Umbilical cord (tissue), 2 donors: ENCODE measurements around the genes BATF2 and SLC25A45.

DNA sequence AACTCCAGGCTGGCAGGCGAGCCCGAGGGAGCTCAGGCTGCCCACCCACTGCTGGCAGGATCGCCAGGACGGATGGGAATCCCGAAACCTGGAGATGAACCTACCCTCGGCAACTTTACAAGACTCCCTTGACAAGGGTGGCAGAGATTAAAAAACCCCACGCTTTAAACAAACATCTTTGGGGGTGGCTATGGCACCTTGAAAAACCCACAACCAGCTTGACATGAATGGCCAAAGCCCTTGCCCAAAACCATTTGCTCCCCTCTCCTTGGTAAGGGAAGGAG is 5.1 kb upstream of the PYGM start:
- RAMPAGE, long total RNA: no peak

DNA sequence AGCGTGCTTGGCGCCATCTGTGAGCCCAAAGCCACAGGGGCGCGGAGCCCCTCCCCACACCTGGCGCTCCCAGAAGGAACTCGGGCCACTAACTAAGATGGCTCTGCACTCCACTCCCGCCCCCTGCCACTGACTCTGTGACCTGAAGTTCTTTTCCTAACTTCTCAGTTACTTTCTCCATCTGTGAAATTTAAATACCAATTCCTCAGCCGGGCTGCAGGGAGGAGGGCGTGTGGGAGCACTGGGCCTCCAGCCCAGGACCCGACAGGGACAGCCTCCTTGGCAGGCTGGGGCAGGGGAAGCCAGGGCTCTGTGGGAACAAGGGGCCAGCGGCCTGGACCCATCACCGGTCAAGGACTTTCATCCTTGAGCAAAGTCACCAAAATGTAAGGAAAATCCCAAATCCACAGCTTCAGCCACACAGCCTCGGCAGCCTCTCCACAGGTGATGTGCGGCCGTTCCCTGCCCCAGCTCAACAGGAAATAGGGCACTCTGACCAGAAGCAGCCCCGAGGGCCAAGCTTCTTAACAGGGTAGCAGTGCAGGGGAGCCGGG is 14.7 kb downstream of the EHD1 start:
- RAMPAGE, long total RNA: no peak

DNA sequence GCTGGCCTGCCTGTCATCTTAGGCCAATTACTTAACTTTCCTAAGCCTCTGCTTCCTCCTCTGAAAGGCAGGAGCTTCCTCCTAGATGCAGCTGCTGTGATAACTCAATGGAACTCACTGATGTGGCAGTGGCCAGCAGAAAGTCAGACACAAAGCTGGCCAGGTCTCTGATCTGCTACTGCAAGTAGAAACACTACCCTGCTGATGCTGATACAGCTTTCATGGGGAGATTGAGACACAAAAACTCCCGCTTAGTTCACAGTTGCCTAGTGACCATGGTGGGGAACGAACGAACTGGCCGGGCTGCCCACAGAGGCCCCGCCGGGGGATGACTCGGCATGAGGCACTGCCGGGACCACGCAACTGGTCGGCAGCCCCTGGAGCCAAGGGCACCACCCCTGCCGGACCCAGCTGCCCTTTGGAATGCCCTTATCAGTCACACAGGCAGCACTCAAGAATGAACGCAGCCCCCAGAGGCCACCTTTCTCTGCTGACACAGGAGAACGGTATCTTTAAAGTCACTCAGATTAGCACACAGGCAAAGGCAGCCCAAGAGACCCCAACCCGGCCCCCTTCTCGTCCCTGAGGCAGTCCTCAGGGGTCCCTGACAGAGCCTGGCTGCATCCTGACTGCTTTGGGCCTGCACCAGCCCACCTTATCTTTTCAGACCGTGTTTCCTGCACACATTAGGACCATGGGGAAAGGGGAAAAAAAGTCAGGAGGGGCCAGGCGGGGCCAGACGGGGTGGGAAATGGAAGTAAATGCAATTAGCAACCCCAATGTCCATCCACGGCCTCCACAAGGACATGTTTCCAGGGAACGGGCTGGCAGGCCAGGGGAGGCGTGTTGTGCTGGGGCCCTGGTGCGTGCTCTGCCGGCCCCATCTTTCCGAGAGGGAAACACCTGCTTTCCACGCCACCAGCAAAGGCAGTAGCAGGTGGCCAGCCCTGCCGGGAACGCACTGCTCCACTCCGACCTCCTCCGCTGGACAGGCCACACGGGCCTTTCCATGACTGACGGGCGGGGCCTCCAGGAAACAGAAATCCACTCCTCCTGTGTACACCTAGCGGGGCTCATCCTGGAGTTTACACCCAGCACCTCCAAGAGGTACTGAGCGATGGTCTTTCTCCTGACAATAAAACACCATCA is 7.7 kb downstream of the EHD1 start:
- RAMPAGE, long total RNA: no peak

GRCh38 chr11:64893739-64894709 is 15.6 kb upstream of the EHD1 start:
- RAMPAGE, long total RNA: no peak

DNA sequence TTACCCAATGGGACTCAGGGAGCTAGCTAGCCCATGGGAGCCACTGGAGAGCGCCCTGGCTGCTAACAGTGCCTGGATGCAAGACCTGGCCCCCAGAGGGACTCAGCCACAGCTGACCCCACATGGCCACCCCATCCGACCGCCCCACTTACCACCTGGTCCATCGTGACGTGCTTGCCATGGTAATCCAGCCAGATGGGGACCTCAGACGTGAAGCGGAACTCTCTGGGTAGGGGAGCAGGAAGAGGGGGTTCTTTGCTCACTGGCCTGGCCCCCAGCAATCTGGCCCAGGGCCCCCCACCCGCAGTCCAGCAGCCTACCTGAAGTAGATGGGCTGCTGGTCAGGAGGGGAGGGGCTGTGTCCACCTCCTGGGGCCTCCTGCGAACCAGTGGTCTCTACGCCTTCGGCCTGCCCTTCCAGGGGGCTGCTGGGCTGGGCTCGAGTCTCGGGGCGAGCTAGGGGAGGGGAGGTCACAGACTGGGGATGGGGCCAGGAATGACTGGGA is 19.2 kb upstream of the EHD1 start:
- RAMPAGE, long total RNA: no peak

GRCh38 chr11:64933470-64934137 is 2.1 kb downstream of the GPHA2 start:
- RAMPAGE, long total RNA: no peak

DNA sequence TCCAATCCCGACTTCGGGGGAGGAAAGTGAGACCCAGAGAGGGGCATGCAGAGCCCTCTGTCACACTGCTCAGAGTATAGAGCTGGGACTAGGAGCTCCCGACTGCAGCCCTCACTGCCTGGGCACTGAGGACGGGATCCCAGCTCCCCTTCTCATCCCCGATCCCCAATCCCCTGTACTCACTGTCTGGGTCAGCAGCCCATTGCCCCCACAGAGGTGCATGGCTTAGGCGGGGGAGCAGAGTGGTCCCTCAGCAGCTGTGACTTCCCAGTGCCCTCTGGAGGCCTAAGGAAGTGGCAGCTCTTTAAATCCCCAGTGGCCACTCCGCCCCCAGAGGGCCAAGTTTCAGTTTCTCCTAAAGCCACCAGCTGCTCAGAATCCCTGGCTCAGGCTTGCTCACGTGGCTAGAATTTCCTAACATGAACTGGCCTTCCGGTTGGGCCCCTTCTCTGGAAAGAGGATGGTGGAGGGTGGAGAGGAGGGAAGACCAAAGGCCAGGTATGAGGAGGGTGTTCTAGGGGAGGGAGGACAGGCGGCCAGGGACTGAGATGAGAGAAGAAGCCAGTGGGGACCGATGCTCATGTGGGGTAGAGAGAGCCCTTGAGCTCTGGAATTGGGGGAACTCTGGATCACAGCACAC is at the start of gene BATF2:
Gene BATF2, minus strand, starts transcription at position 279 of the 640 bp plus-strand sequence.
- RAMPAGE, long total RNA: no peak

DNA sequence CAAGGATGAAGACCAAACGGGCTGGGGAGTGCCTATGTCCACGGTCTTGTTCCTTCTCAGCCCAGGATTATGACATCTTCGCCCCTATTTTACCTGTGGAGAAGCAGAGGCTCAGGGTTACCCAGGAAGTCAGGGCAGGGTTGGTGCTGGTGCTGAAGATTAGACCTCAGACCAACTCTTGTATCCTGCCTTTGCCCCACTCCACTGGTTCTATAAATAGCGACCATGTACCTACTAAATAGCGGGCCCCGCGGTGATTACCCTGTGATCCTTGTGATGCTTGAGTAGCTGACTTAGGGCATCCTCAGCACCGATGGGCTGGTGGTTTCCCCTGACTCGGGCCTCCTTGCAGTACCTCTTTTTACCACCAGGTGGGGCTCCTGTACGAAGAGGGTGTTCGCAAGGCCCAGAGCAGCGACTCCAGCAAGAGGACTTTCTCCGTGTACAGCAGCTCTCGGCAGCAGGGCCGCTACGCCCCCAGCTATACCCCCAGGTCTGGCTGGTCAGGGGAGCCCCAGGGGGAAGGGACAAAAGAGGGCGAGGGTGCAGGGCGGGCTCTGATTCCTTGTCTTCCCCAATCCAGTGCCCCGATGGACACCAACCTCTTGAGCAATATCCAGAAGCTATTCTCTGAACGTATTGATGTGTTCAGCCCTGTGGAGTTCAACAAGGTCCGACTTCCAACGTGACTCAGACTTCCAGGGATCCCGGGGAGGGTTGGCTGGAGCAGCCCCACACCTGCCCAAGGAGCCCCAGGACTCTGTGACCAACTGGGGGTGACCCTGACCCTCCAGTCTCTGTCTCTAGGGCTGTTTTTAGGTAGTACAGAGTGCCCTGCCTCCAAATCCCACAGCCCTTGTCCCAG is 1.3 kb upstream of the TM7SF2 start:
- RAMPAGE, long total RNA: no peak

DNA sequence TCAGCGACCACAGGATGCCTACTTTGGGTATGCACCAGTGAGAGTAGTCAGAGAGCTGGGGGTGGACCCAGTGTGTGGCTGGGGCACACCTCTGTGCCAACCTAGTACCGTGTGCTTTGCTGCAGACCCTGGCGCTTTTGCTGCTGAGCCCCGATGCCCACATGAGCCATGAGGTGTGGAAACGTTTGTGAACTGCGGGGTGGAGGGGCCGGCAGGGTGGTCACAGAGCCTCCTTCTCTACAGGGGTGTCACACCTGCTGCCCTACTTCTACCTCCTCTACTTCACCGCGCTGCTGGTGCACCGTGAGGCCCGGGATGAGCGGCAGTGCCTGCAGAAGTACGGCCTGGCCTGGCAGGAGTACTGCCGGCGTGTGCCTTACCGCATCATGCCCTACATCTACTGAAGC is 1.8 kb downstream of the ZNHIT2 start:
- RAMPAGE, long total RNA: no peak

DNA sequence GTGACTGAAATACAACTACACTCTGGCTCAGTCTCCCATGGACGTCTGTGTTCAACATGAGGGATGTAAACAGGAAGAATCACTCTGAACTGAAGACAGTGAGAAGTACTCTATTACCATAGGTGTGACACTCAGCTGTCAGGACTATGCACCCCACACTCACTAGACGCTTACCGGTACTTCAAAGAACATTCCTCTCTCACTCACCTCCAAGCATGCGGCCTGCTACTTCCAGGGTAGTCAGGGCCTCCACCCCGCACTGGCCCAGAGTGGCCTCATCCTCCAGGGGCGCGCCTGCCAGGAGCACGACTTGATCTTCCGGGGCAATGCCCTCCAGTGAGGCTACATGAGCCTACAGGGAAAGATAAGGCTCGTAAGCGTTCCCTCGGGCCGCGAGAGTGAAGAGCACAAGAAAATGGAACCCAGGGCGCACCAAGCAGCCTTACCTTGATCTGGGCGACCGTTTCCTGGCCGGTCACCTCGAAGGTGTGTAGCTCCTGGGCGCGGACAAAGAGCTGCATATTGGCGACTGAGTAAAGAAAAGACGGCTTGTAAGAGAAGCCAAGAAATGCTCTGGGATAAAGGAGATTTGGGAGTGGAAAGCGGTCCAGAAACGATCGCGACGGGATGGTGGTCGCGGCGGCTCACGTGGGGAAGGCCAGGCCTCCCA is 506 bp downstream of the FAU start:
- RAMPAGE, long total RNA: no peak

- RAMPAGE, long total RNA: no peak
These were observed 16.5 kb upstream of the SYVN1 start for GRCh38 chr11:65150585-65151492.

DNA sequence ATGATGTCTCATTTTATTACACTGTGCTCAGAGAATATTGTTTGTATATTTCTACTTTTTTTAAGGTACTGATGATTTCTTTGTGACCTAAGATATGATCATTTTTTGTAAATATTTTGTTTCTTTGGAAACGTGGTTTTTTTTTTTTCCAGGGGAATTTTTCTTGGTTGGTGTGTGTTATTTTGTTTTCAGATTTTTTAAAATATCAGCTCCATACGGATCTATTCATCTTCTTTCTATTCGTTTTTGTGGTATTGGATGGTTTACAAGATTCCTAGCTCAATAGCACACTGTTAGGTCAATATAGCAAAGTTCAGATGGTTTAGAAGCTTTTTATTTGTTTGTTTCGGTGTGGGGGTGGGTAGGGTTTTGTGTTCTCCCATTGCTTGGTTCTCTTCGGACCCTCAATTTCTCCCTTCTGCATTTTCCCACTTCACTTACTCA is 4.7 kb upstream of the SPDYC start:
- RAMPAGE, long total RNA: no peak

- RAMPAGE, long total RNA: no peak
These were observed 20.2 kb upstream of the CDC42EP2 start for GRCh38 chr11:65294470-65294897.

DNA sequence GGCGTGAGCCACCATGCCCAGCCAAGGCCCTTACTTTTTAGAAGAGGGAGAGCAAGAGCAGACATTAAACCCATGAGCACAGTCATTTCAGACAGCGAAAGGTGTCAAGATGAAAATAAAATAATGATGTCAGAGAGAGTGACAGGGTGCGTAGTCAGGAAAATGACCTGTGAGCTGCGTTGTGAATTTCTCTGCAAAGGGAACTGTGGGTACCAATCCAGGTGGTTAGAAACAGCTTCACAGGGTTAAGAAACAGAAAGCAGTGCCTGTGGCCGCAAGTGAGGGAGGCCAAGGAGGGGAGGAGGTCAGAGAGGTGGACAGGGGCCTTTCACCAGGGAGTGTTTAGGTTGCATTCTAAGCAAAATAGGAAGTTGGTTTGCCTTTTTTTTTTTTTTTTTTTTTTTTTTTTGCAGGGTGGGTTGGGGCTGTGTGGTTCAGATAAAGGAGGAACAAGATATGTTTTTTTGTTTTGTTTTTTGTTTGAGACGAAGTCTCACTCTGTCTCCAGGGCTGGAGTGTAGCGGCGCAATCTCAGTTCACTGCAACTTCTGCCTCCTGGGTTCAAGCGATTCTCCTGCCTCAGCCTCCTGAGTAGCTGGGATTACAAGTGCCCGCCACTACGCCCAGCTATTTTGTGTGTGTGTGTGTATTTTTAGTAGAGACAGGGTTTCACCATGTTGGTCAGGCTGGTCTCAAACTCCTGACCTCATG is 7.9 kb downstream of the TIGD3 start:
- RAMPAGE, long total RNA: no peak

- RAMPAGE, long total RNA: no peak
These were observed at the start of gene SLC25A45 for GRCh38 chr11:65382052-65382893. TSS of gene SLC25A45 (minus strand) at chr11:65382646.

DNA sequence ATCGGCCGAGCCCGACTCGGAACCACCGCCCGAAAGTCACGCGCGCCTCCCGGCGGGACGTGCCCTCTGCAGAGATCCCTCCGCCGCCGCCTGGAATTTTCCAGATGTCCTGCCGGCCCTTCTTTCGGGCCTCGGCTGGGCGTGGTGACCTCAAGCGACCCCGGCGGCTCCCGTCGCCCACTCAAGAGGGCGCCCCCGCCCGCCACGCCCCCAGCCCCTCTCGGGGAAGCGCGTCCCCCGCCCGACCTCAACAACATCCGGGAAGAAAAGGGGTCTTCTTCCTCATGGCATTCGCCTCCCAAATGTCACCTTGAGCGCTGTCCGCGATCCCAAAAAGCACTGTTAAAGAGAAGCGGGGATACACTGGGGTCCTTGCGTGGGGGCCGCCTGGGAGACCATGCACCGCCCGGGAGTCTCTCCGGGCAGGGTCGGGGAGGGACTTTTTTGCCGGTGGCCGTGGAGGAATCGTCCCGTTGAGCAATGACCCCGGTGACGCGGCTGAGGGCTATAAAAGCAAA is 35.9 kb downstream of the FRMD8 start:
- RAMPAGE, long total RNA: no peak

- RAMPAGE, long total RNA: no peak
These were observed 37.7 kb downstream of the FRMD8 start for GRCh38 chr11:65423903-65424819.

GRCh38 chr11:65431195-65432041 is 45.0 kb downstream of the FRMD8 start:
- RAMPAGE, long total RNA: no peak

- RAMPAGE, long total RNA: no peak
These were observed 49.4 kb downstream of the FRMD8 start for GRCh38 chr11:65435580-65436404.

- RAMPAGE, long total RNA: no peak
These were observed 55.2 kb downstream of the FRMD8 start for GRCh38 chr11:65441381-65442274.